Liver (tissue), 9 donors: ENCODE measurements around the genes TPM2, MSMP and CLTA.

DNA sequence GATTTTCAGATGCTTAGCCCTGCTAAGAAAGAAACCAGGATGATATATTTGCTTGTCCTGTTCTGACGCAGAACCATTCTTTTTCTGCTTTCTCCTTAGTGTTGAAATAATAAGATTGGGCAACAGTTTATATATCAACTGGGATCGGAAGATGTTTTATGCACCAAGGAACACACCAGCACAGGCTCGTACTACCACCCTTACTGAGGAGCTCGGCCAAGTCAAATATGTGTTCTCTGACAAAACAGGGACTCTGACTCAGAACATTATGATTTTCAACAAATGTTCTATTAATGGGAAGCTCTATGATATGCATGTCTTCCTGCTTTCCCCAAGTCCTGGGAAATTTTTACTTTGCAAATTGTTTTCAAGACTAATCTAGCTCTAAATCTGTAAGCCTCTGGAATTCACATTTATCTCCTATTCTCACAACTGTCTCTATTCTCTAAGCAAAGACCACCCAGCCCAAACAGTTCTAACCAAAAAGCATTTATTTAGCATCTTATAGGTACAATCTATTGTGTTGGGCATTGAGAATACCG, 18.9 kb upstream of the RUSC2 start:
- PRO-cap, 5 experiments = peak in 1 of 5 experiments; most common plus-strand start position 285 of the sequence (in 1); most common minus-strand start position 86 of the sequence (in 1)
- RAMPAGE, long total RNA, 2 experiments = no peak in any of the 2 experiments
- RRBS = no CpG with 5 or more reads among the region's 5 CpGs

DNA sequence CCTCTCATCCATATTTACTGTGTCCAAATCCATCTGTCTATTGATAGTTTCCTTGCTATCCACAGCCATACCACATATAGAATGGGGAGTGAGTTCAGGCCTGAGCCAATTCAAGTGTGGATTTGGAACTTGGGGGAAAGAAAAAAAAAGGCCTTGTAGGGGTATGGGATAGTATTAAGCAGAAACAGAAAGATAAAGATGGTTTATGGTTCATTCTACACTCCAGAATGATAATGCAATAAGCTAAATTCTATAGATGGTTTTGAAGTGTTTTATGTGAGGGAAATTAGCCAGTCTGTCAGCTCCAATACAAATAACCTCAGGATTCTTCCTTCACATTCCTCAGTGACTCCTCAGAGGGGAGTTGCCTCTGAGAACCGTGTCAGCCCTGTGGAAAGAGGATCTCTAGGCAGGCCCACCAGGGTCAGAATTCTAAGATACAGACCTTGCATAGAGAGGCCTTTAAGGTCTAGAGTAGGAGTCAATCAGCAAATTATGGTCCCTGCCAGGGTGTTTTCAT, 26.5 kb downstream of the RUSC2 start:
- PRO-cap, 5 experiments = no peak in any of the 5 experiments
- RAMPAGE, long total RNA, 2 experiments = no peak in any of the 2 experiments
- RRBS = no CpG with 5 or more reads among the region's 1 CpG

DNA sequence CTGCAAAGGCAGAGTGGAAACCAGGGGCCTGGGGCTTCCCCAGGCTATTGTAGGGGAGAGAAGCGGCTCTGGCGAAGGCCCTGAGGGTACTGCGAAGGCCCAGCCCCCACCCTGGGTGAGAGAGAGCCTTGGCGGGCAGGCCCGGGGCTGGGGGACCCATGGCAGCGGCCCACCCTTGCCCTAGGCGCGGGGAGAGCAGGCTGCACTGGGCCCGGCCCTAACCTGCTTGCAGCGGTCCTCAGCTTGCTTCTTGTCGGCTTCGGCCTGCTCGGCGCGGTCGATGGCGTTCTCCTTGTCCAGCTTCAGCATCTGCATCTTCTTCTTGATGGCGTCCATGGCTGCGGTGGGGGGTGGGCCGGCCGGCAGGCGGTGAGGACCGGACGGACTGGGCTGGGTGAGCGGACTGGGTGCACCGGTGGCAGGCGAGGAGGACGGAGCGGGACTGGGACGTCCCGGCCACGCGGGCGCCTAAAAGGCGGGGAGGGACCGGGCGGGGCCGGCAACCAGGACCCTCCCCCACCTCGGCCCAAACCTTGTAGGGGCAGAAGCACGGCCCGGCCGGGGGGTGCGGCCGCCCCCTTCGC, at the start of gene TPM2:
TPM2 (minus strand) TSS at position 444 of the 584 bp plus-strand sequence.
- PRO-cap, 5 experiments = peak in 5 of 5 experiments; most common minus-strand start position 444 of the sequence (in 5)
- RAMPAGE, long total RNA, 2 experiments = start-site peak on the minus strand in 2 of 2 experiments, centred at position 446 of the sequence, 80 to 269 reads per replicate
- RRBS = 54% methylated on average over 17 of the region's 45 CpGs

GRCh38 chr9:35724536-35725113, 7.4 kb downstream of the TLN1 start:
- PRO-cap, 5 experiments = no peak in any of the 5 experiments
- RAMPAGE, long total RNA, 2 experiments = no peak in any of the 2 experiments
- RRBS = no CpG with 5 or more reads among the region's 7 CpGs

DNA sequence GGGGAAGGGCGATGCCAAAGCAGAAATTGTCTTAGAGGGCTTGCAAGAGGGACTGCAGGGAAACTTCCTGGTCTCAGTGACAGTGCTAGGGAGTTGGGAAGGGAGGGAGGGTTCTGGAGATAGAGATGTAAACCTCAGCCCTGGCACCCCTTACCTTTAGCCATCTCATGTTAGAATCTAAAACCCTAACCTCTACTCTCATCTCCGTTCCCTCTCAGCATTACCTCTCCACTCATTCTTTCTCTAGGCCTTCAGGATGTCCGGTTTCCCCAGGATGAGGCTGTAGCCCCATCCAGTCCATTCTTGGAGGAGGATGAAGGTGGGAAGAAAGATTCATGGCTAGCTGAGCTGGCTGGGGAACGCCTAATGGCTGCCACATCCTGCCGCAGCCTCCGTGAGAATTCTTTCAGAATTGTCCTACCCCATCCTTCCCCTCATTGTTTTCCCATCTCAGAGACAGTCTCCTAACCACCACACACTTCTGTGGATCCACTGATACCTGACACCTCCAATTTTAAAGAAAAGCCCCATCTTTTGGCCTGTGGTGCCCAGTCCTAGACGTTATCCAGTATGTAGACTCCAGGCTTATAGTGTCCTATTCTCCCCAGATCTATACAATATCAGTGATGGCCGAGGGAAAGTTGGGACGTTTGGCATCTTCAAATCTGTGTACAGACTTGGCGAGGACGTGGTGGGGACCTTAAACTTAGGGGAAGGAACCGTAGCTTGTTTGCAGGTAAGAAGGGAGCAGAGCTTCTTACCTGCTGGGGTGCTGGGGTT, 2.1 kb downstream of the RGP1 start:
- PRO-cap, 5 experiments = no peak in any of the 5 experiments
- RAMPAGE, long total RNA, 2 experiments = no peak in any of the 2 experiments
- RRBS = no CpG with 5 or more reads among the region's 12 CpGs

- PRO-cap, 5 experiments = no peak in any of the 5 experiments
- RAMPAGE, long total RNA, 2 experiments = no peak in any of the 2 experiments
- RRBS = no CpG with 5 or more reads among the region's 6 CpGs
These were observed at the start of gene MSMP for GRCh38 chr9:35754114-35754720. MSMP (minus strand) TSS chr9:35754276.

- PRO-cap, 5 experiments = no peak in any of the 5 experiments
- RAMPAGE, long total RNA, 2 experiments = no peak in any of the 2 experiments
- RRBS = no CpG with 5 or more reads among the region's 4 CpGs
These were observed 7.5 kb downstream of the NPR2 start for GRCh38 chr9:35798833-35799331.

GRCh38 chr9:35813933-35814943, 604 bp downstream of the HINT2 start:
- PRO-cap, 5 experiments = peak in 5 of 5 experiments; most common plus-strand start chr9:35814450 (in 4); most common minus-strand start chr9:35814240 (in 1)
- RAMPAGE, long total RNA, 2 experiments = no peak in any of the 2 experiments
- RRBS = 1% methylated on average over 8 of the region's 45 CpGs

DNA sequence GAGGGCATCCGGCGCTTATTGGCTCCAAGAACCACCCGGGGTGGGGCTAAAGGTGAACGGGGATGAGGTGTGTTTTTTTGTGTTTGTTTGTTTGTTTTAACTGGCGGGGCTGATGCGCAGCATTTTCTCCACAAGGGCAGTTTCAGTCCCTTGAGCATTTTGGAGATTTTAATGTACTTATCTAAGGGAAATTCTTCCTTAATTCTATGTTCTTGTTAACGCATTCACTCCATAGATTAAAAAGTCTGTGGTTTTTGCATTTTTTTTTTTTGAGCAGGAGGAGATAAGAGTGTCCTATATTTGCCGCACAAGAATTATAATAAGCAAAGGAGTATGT, 661 bp upstream of the HINT2 start:
- PRO-cap, 5 experiments = peak in 5 of 5 experiments; most common plus-strand start position 90 of the sequence (in 4)
- RAMPAGE, long total RNA, 2 experiments = no peak in any of the 2 experiments
- RRBS = no CpG with 5 or more reads among the region's 8 CpGs

GRCh38 chr9:35905191-35905715, 749 bp upstream of the HRCT1 start:
- PRO-cap, 5 experiments = no peak in any of the 5 experiments
- RAMPAGE, long total RNA, 2 experiments = no peak in any of the 2 experiments
- RRBS = 57% methylated on average over 1 of the region's 6 CpGs

DNA sequence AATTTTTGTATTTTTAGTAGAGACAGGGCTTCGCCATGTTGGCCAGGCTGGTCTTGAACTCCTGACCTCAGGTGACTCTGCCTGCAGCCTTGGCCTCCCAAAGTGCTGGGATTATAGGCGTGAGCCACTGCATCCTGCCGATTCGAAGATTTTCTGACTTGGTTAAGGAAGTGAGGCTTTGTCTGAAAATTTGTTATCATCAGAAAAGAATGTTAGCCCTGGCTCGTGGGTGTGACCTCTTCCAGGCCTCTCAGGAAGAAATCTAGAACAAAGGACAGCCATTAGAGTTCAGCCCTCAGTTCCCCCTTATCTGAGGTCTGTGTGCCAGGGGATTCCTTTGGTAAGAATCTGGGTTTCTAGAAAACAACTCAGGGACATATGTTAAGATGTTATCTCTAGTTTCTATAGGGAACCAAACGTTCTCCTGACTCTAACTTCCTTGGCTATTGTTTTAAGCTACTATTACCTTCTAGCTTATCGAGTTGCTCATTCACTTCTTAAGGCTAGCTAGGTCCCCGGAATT, 6.2 kb downstream of the OR2S2 start:
- PRO-cap, 5 experiments = no peak in any of the 5 experiments
- RAMPAGE, long total RNA, 2 experiments = no peak in any of the 2 experiments
- RRBS = no CpG with 5 or more reads among the region's 8 CpGs

GRCh38 chr9:36141404-36141844, 4.9 kb downstream of the GLIPR2 start:
- PRO-cap, 5 experiments = no peak in any of the 5 experiments
- RAMPAGE, long total RNA, 2 experiments = no peak in any of the 2 experiments
- RRBS = no CpG with 5 or more reads among the region's 9 CpGs

- PRO-cap, 5 experiments = no peak in any of the 5 experiments
- RAMPAGE, long total RNA, 2 experiments = no peak in any of the 2 experiments
- RRBS = no CpG with 5 or more reads among the region's 13 CpGs
These were observed 5.8 kb upstream of the CCIN start for GRCh38 chr9:36162924-36164234.

GRCh38 chr9:36190830-36191641, at the start of gene CLTA:
CLTA (plus strand) TSS chr9:36190921.
- PRO-cap, 5 experiments = peak in 5 of 5 experiments; most common plus-strand start chr9:36190963 (in 4)
- RAMPAGE, long total RNA, 2 experiments = start-site peak on the plus strand in 1 of 2 experiments, at chr9:36190910-36190975 at its widest, 2,536 reads per replicate
- RRBS = 1% methylated on average over 36 of the region's 71 CpGs

- PRO-cap, 5 experiments = peak in 2 of 5 experiments; most common plus-strand start chr9:36251702 (in 1); most common minus-strand start chr9:36251589 (in 2)
- RAMPAGE, long total RNA, 2 experiments = no peak in any of the 2 experiments
- RRBS = no CpG with 5 or more reads among the region's 4 CpGs
These were observed 6.7 kb downstream of the GNE start for GRCh38 chr9:36251454-36251977.

- PRO-cap, 5 experiments = no peak in any of the 5 experiments
- RAMPAGE, long total RNA, 2 experiments = no peak in any of the 2 experiments
- RRBS = no CpG with 5 or more reads among the region's 4 CpGs
These were observed 61.0 kb upstream of the GNE start for GRCh38 chr9:36319300-36319652.

GRCh38 chr9:36492762-36493446, 79.8 kb upstream of the MELK start:
- PRO-cap, 5 experiments = no peak in any of the 5 experiments
- RAMPAGE, long total RNA, 2 experiments = no peak in any of the 2 experiments
- RRBS = no CpG with 5 or more reads among the region's 7 CpGs

GRCh38 chr9:36993657-36994474, 40.2 kb downstream of the PAX5 start:
- PRO-cap, 5 experiments = no peak in any of the 5 experiments
- RAMPAGE, long total RNA, 2 experiments = no peak in any of the 2 experiments
- RRBS = no CpG with 5 or more reads among the region's 14 CpGs

DNA sequence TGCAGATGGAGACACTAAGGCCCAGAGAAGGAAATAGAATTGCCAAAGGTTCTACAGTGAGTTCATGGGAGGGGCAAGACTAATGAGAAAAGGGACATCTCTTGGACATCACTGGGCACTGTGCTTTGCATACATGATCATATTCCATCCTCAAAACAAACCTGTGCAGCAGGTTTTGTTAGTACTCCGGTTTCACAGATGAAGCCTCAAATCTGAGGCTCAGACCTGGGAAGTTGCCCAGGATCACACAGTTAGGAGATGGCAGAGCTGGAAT, 13.3 kb upstream of the PAX5 start:
- PRO-cap, 5 experiments = no peak in any of the 5 experiments
- RAMPAGE, long total RNA, 2 experiments = no peak in any of the 2 experiments
- RRBS = no CpG with 5 or more reads among the region's 1 CpG

DNA sequence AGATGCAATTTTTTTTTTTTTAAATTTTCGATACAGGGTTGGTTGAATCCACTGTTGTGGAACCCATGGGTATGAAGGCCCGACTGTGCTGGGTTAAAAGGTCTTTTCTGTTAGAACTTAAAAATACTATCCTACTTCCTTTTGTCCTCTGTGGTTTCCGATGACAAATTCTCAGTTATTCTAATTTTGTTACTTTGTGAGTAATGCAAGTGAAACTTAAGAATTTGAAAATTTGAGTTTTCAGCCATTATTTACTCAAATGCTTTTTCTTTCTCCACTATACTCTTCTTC, 67.3 kb downstream of the ZCCHC7 start:
- PRO-cap, 5 experiments = no peak in any of the 5 experiments
- RAMPAGE, long total RNA, 2 experiments = no peak in any of the 2 experiments
- RRBS = no CpG with 5 or more reads among the region's 3 CpGs